Glomerular endothelial cell (primary cell): ENCODE measurements around a stretch of chr6.

DNA sequence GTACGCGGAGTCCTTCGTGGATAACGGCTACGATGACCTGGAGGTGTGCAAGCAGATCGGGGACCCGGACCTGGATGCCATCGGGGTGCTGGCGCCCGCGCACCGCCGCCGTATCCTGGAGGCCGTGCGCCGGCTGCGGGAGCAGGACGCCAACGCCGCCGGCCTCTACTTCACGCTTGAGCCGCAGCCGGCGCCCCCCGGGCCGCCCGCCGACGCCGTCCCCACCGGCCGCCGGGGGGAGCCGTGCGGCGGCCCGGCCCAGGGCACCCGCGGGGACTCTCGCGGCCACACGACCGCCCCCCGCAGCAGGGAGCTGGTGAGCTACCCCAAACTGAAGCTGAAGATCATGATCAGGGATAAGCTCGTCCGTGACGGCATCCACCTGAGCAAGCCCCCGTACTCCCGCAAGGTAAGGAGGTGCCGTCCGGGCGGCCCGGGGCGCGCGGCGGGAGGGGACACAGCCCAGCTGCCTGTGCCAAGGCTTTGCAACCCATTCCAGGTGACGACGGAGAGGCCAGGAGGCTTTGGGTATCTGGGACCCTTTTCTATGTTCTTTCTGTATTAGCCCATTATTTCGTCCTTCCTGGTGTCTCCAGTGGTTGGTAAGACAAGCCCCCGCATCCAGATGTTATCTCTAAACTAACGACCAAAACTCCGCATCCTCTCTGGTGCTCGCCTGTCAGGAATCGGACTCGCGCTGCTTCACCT lies 643 bp downstream of the SAMD5 start:
- RAMPAGE, long total RNA, result no peak

- RAMPAGE, long total RNA, result no peak
Measured at GRCh38 chr6:148146823-148147022, 195.9 kb upstream of the SASH1 start.

DNA sequence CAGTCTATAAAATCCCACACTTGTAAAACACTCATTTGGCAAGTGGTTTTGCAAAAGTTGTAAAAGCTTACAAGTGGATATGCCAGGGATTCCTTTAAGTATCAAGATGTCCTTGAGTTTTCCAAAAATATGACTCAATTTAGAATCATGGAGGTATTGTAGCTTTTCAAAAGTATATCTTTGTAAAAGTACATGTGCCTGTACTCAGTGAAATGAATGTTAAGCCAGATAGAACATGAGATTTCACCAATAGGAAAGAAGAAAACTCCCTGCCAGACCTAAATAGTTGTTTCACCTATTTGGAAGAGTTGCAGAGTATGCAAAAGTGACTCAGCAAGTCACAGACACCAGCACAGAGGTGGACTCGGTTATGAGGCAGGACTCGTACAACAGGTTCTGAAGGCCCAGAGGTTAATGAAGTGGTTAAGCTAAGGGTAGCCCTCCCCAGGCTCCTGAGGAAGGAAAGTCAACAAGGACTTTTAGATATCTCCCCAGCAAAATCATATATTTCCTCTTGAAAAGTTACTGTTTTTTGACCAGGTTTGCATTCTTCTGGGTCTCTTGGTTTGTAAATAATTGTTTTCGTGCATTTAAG lies 150.9 kb upstream of the SASH1 start:
- RAMPAGE, long total RNA, result no peak

DNA sequence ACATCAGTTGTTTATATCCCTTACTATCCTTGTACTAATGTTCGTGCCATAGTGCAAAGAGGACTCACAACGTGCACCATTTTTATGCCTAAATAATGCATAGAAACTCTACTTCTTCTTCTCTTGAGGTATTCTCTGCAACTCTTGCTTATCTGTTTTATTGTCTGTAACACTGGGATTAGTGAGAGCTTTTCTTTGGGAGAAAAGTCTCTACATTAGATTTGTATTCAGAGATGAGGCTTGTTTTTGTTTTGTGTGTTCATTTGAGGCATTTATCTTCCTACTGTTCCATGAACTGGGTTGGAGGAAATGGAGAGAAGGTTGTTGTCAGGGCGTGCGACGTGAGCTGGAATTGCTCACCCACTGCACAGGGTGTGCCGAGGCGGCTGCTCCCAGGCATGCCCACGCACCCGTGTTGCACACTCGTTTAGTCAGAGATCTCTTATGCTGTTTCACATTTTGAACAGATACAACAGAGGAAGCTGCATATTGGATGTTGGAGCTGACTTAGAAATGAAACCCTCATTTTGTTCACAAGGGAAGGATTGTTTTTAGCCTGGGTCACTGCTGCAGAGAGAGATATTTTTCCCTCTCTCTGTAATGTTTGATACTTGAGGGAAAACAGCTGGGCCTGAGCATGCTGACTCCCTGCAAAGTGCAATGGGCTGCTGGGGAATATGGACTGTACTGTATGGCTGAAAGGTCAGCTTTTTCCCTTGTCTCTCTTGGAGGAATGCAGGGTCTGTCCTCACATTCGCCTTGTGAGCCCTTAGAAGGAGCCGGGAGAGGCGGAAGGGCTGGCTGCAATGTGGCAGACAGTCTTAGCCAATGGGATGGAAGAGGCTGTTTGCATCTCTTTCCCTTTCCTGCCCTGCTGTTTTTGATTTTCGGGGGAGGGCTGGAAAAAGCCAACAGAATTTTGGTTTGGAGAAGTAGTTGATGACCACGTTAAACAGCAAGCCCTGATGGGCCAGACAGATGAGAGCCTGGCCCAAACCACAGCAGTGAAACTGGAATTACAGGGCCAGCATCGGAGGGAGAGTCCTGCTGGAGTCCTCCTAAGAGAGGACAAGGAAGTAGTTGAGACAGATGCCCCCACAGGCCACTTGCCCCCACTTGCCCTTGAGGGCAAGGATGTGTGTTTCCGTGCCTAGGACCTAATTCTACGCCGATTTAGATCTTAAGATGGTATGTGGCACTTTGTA lies 170.7 kb downstream of the SASH1 start:
- RAMPAGE, long total RNA, result no peak

DNA sequence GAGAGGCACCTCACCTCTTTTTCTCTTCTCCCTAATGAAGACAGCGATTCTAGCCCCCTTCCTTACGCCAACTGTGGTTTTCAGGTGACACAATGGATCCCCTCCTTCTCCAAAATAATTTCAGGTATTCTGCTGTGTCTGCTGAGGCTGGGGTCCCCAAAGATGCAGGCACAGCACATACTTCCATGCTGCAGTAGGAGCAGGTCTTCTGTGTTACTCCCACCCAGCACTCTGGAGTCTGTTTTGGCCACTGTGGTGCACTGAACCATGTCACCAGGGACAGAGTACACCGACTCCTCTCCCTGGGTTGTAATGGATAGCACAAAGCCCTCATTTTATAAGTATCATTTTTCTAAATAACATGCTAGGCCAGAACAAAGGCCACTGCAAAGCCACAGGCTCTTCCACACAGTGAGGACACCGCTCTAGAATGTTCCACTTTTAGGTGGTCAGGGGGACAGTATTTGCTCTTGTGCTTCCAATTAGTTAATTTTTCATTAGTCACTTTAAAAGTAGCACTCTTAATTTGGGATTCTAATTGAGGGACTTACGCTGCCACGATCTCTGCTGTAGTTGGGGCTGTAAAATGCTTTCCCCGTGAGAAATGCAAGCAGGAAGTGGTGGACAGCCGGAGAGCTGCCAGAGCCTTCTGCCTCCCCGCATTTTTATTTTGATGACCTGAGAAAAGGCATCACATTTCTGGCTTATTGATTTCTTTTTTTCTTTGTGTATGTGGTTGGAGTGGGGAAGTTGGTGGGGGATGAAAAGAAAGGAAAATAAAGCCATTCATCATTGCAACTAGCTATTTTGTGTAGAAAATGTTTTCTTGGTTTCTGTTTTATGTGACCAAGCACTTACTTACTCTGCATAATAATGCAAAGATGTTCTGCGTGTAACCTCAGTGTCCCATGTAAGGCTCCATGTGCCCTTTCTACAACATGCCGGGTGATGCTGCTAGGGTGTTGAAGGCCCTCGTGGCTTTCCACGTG lies 195.7 kb downstream of the SASH1 start:
- RAMPAGE, long total RNA, result no peak

- RAMPAGE, long total RNA, result no peak
Measured at GRCh38 chr6:148603994-148604400, 142.8 kb upstream of the UST start.

DNA sequence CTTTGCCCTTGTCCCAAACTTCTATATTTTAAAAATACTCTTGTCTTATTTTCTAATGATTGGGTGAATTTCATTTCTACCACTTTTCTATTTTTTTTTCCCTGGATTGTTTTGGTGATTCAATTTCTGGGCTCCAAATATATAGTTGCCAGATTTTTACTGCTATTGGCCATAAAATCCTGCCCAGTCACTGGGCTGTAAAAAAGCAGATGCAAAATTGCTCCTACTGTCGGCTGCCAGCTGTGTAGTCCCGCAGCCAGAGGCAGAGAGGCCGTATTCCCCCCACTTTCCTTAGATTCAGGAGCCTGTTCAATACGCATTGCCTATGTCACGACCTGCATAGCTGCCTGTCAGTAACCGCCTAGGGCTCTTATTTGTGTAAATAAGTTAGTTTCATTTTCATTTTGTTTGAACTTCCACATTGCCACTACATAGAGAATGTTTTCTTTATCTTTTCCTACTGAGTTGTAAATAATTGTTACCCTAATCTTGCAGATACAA lies 46.1 kb upstream of the UST start:
- RAMPAGE, long total RNA, result no peak

- RAMPAGE, long total RNA, result no peak
Measured at GRCh38 chr6:148854841-148855303, 108.0 kb downstream of the UST start.

GRCh38 chr6:148985036-148986039 lies 238.5 kb downstream of the UST start:
- RAMPAGE, long total RNA, result no peak

DNA sequence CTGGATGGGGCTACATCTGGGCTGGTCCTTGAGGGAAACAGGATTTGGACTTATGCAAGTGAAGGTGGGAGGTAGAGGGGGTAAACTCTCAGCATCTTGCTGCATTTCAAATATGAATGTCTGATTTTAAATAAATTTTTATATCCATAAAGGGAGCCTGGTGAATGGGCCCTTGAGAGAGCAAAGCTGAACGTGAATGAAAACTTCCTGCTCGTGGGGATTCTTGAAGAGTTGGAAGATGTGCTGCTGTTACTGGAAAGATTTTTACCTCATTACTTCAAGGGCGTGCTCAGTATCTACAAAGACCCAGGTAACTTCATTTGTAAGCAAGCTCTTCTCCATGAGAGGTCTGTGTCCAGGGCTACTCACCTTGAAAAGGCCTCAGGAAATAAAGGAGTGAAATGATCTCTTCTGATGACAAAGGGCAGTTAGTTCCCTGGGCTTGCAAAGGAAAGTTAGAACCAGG lies 274.4 kb downstream of the UST start:
- RAMPAGE, long total RNA, result no peak

- RAMPAGE, long total RNA, result no peak
Measured at GRCh38 chr6:149169916-149170231, 147.6 kb upstream of the TAB2 start.

DNA sequence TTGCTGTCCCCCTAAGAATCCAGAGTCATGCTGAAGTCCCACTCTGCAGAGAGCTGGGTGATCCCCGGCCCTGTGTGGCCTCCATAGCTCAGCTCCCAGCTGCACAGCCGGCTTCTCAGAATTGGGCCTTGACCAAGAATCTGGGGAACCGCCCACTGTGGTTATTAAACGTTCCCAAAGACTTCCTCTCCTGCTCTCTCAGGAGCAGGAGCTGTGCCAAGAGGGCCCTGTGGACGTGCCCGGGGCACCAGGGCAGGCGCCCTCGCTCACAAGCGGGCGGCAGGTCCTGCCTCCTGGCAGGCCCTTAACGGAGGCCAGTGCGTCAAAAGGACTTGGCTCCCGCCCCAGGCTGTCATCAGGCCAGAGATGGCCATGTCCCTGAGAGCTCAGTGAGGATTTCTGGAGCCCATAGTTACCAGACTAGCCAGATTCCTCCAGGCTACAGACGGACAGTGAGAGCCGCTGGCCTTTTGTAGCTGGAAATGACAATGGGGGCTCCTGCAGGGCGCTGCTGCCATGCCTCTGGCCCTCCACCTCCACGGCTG lies 30.4 kb downstream of the ZC3H12D start:
- RAMPAGE, long total RNA, result no peak

GRCh38 chr6:149485336-149485844 lies 576 bp upstream of the ZC3H12D start:
- RAMPAGE, long total RNA, result no peak

DNA sequence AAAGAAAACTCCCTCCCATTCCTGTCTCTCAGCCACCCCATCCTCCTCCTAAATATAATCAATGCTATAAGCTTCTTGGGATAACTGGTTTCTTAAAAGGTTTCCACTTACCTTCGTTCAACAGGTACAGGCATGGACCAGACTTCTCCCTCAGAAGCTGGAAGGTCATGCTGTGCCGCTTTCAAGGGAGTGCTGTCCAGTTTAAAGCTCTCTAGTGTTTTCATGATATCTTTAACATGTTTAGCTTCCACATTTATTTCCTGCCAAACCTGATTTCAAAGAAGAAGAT lies 15.9 kb downstream of the KATNA1 start:
- RAMPAGE, long total RNA, result no peak

GRCh38 chr6:149840560-149841031 lies 23.6 kb downstream of the LRP11 start:
- RAMPAGE, long total RNA, result no peak

- RAMPAGE, long total RNA, result no peak
Measured at GRCh38 chr6:150492511-150492708, 107.3 kb upstream of the PLEKHG1 start.

DNA sequence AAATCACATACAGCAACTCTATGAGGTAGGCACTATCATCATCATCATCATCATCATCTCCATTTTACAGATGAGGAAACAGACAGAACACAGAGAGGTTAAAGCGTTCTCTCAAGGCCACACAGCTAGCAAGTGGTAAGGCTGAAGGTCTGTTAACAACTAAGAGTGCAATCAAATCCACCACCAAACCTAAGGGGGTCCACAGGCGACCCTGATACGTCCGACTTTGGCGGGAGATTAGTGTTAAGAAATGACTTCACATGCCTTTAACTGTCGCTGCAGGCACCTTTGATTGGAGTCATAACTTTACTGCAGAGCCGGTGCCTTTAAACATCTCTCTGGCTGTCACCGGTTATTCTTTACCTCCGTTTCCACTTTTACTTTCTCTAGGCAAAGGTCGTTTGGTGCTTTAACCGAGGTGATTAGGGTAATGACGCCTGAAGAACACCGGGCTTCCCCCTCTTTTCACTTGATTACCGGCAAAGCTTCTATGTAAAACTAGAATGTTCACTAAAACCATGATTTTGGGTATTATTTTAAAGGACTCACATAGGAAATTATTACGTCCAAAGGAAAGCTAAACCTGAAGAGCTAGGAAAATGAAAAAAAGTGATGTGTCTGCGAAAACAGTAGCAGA lies 584 bp upstream of the PLEKHG1 start:
- RAMPAGE, long total RNA, result no peak

DNA sequence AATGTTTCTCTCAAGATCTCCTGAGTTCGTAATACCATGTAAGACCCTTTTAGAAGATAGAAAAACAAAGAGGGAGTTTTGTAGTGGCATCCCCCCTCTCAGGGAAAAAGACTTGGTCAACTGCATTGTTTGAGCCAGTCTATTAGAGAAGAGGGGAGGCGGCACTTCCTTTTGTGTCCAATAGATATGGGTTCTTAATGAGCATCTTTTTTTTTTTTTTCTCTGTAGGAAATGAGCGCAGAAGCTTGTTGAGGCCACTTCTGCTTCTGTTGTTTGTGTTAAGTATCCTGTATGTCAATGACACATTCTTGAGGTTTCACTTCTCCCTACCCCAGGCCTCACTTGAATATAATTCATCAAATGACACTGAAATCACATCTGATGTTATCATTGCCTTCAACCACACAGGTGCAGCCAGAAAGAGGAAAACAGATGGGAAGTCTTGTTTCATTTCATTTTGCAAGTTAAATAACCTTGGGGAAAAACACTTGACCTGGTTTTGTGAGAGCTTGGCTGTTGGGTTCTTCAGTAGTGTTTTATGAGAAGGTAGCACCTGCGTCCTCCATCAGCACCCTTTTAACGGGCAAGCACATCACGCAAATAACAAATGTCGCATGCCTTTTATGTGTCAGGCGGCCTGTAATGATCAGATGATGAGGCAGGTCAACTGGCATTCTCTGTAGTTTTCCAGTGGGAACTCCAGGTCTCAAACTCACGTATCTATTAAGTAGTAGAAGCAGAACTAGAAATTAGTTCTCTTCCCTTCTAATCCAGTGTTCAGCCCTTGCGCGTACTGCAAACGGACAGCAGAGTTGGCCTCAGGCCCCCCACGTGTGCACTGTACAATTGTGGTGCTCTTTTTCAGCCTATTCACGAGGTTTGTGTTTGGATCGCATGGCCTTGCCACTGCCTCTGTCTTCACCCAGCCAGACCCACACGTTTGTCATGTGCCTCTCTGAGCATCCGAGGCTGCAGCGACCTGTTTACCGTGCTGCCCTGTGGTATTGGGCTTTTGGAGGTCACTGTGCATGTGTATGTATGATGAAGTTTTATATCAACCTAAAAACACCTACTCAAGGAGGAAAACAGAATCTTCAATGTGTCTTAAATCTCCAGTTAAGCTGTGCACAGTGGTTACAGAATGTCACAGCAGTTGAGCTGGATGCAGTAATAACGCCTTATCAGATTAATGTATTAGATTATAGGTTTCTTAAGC lies 23.5 kb downstream of the PLEKHG1 start:
- RAMPAGE, long total RNA, result no peak

DNA sequence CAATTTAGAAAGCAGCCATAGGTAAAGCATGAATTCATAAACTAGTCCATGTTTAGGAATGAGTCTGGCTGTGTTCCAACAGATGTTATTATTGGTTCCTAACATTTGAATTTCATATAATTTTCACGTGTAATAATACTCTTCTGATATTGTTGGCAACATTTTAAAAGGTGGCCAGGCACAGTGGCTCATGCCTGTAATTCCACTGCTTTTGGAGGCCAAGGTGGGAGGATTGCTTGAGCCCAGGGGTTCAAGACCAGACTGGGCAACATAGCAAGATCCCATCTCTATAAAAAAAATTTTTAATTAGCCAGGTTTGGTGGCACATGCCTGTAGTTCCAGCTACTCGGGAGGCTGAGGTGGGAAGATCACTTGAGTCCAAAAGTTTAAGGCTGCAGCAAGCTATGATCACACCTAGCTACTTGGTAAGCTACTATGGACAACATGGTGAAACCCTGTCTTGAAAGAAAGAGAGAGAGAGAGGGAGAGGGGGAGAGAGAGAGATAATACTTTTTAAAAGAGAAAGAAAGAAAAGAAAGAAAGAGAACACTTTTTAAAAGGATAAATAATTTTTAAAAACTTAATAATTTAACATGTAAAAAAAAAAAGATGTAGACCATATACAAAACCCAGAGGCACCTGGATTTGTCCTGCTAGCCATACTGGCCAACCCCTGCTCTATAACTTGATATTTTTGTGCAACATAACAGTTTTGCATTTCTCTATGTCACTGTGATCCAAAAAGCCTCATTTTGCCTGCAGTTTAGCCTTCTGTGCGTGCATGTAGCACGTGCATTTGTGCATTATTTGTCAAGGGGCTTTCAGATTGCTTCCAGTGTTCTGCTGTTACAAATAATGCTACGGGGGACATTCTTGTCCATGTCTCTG lies 116.4 kb downstream of the MTHFD1L start:
- RAMPAGE, long total RNA, result no peak

DNA sequence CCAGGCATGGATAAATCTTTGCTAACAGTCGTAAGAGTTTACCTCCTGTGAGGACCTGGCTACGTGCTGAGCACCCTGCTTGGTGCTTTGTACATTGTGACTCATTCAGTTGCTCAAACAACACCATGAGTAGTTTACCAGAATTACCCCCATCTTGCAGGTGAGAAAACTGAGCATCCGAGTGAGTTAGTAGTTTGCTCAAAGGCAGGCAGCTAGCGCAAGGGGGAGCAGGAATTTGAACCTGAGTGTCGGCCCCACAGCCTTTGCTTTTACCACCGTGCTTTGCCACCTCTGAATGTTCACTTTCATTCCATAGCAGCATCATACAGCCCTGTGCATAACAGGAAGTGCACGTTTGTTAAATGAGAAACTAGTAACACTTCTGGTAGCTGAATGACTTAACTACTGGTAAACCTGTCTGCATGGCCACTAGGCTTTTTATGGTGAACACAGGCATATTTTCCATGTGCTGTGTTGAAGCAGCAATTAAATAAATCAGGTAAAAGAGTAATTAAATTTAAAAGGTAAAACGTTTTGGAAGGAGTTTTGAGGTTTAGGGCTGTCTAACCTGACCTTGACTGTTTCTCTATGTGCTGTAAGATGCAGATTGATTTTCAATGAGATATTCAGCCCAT lies 122.0 kb downstream of the MTHFD1L start:
- RAMPAGE, long total RNA, result no peak